Measurements from ENCODE around the genes ARG2 and RAD51B.

DNA sequence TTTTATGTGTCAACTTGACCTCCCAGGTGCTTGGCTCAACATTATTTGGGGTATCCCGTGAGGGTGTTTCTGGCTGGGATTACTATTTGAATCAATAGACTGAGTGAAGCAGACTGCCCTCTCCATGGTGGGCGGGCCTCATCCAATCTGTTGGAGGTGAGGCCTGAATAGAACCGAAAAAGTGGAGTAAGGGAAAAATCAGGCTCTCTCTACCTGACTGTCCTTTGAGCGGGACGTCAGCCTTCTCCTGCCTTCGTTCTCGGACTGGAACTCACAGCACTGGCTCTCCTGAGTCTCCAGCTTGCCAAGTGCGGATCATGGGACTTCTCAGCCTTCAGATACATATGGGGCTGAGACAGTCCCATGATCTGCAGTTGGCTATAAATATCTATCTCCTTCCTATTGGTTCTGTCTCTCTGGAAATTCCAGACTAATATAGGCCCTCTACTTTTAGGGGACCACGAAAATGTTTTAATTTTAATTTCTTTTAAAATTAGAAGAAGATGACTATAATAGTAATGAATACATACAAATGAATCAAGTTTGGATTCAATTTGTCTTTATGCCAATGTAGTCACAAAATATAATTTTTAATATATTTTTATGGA, 29.7 kb upstream of the PLEK2 start:
- RAMPAGE, long total RNA: no peak
- RRBS: no CpG with 5 or more reads among the region's 9 CpGs
PRO-cap:
- standard: no peak
- CoPRO, capped RNA only, 2 experiments: no peak in any of the 2 experiments
- CoPRO, capped and uncapped RNA, 2 experiments: no peak in any of the 2 experiments
- CoPRO, uncapped RNA only, 2 experiments: no peak in any of the 2 experiments
CAGE:
- cytosol, long polyA plus RNA: no peak
- long polyA plus RNA: no peak
- nucleolus, long total RNA: no peak
- nucleus, long polyA plus RNA: no peak

GRCh38 chr14:67464423-67464896, 24.1 kb downstream of the TMEM229B start:
- RAMPAGE, long total RNA: no peak
- RRBS: no CpG with 5 or more reads among the region's 7 CpGs
PRO-cap:
- standard: no peak
- CoPRO, capped RNA only, 2 experiments: no peak in any of the 2 experiments
- CoPRO, capped and uncapped RNA, 2 experiments: no peak in any of the 2 experiments
- CoPRO, uncapped RNA only, 2 experiments: no peak in any of the 2 experiments
CAGE:
- cytosol, long polyA plus RNA: no peak
- long polyA plus RNA: no peak
- nucleolus, long total RNA: no peak
- nucleus, long polyA plus RNA: no peak

GRCh38 chr14:67602891-67603277, 2.8 kb upstream of the PIGH start:
- RAMPAGE, long total RNA: no peak
- RRBS: no CpG with 5 or more reads among the region's 4 CpGs
PRO-cap:
- standard: no peak
- CoPRO, capped RNA only, 2 experiments: no peak in any of the 2 experiments
- CoPRO, capped and uncapped RNA, 2 experiments: no peak in any of the 2 experiments
- CoPRO, uncapped RNA only, 2 experiments: no peak in any of the 2 experiments
CAGE:
- cytosol, long polyA plus RNA: no peak
- long polyA plus RNA: no peak
- nucleolus, long total RNA: no peak
- nucleus, long polyA plus RNA: no peak

DNA sequence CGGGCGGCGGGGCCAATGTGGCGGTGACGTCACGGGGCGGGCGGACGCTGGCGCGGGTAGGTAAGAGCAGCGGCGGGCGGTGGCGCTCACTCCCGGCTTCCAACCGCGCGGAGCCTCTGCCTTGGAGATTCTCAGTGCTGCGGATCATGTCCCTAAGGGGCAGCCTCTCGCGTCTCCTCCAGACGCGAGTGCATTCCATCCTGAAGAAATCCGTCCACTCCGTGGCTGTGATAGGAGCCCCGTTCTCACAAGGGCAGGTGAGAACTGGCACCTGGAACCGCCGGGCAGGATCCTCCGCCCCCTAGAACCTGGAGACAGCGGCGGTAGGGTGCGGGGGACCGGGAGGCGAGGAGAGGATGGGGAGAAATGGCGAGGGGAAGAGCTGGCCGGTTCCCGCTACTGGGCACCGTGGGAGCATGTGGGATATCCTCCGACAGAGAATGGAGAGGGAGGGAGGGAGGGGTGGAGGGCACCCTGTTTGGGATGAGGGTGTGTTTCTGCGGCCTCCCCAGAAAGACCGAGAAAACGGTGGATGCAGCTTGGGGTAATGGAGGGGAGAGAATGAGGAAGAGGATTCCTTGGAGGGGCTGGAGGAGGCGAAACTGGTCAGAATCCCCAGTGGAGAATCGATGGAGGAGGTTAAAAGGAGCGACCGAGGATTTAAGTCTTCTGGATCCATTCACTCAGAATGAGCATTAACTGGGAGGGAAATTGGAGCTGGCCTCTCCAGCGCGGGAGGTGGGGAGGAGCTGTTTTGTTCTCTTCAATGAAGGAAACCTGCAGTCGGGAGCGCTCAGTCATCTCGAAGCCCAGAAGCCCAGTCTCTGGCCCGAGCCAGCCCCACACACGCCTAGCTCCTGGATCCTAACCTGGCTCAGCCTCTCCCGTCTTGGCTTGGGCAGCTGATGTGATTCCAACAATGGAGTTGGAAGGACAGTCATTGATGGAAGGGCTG, at the start of gene ARG2:
Gene ARG2, plus strand, starts transcription at position 89 of the 955 bp plus-strand sequence.
- RAMPAGE, long total RNA: no peak
- RRBS: under 1% methylated on average over 8 of the region's 55 CpGs
PRO-cap:
- standard: bidirectional peak, plus-strand start at position 89 of the sequence, minus-strand start outside the sequence
- CoPRO, capped RNA only, 2 experiments: peak in 2 of 2 experiments; most common plus-strand start position 89 of the sequence (in 2)
- CoPRO, capped and uncapped RNA, 2 experiments: peak in 2 of 2 experiments; most common plus-strand start position 89 of the sequence (in 2)
- CoPRO, uncapped RNA only, 2 experiments: peak in 2 of 2 experiments; most common plus-strand start position 89 of the sequence (in 2)
CAGE:
- cytosol, long polyA plus RNA: start-site peak on the plus strand centred at position 90 of the sequence, 102 bp wide, 667 and 201 reads in 2 replicates
- long polyA plus RNA: start-site peak on the plus strand centred at position 105 of the sequence, 61 bp wide, 163 and 268 reads in 2 replicates
- nucleolus, long total RNA: no peak
- nucleus, long polyA plus RNA: start-site peak on the plus strand centred at position 101 of the sequence, 67 bp wide, 250 and 41 reads in 2 replicates

DNA sequence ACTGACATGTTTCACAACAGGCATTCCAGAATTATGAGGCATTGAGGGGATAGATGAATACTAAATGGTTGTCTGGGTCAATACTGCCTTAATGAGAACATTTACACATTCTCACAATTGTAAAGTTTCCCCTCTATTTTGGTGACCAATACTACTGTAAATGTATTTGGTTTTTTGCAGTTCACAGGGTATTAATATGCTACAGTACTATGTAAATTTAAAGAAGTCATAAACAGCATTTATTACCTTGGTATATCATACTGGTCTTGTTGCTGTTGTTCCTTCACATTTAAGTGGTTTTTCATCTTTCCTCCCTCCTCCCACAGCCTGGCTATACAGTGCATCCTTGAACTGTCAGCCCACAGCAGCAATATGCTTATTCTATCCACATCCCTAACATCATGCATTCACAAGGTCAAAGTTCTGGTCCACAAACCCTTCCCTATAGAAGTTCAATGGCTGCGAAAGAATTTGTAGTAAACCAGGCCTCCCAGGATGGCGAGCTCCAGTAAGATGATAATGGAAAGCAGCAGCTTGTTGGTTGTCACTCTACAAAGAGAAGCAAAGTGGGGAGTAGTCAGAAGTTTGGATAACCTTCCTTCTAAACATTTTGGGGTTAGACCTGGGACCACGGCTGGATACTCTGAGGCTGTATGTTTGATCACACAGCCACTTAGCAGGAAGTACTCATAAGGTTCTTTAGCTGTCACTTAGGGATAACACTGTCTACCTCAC, 23.3 kb downstream of the VTI1B start:
- RAMPAGE, long total RNA: no peak
- RRBS: no CpG with 5 or more reads among the region's 3 CpGs
PRO-cap:
- standard: no peak
- CoPRO, capped RNA only, 2 experiments: no peak in any of the 2 experiments
- CoPRO, capped and uncapped RNA, 2 experiments: no peak in any of the 2 experiments
- CoPRO, uncapped RNA only, 2 experiments: peak in 1 of 2 experiments; most common plus-strand start position 255 of the sequence (in 1); most common minus-strand start position 119 of the sequence (in 1)
CAGE:
- cytosol, long polyA plus RNA: no peak
- long polyA plus RNA: no peak
- nucleolus, long total RNA: no peak
- nucleus, long polyA plus RNA: no peak

DNA sequence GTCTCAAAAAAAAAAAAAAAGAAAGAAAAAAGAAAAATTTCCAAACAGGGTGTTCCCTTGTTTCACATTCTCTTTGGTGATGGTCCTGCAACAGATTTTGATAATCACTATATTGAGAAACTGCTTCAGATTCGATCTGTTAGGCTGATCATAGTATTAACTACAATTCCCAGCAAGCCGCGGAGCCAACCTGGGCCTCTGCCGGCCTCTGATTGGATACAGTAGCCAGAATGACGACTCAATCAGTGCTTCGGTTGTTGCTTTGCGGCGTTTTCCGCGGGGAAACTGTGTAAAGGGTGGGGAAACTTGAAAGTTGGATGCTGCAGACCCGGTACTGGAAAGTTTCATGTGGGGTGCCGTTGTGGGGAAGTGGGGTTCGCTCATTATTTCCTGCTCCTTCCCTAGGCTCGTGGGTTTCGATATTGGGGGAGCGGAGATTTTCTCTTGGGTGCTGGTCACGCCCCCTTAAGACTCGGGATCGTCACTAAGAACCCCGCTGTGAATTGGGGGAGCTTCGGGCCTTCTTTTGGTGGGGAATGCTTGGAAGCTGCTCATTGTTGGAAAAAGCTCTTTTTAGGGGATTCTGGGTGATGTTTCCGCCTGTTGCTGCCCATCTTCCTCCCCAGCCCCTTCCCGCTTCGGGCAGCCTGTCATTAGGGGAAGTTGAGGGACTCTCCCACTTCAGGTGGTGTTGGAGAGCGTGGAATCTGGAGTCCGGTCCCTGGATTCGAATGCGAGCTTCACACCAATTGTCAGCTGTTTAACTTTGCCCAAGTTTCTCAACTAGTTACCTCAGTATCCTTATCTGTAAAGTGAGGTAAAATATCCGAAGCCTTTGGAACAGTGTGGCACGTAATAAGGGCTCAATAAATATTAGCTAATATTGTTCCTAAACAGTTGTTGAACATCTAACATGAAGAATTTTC, at the start of gene RAD51B:
Gene RAD51B, plus strand, starts transcription at position 257 of the 926 bp plus-strand sequence.
- RAMPAGE, long total RNA: start-site peak on the plus strand centred at position 283 of the sequence, 53 bp wide, 156 and 79 reads in 2 replicates
- RRBS: no CpG with 5 or more reads among the region's 30 CpGs
PRO-cap:
- standard: unidirectional peak, plus-strand start at position 290 of the sequence; unidirectional peak, plus-strand start at position 468 of the sequence
- CoPRO, capped RNA only, 2 experiments: peak in 2 of 2 experiments; most common plus-strand start position 290 of the sequence (in 2); most common minus-strand start position 143 of the sequence (in 1)
- CoPRO, capped and uncapped RNA, 2 experiments: peak in 2 of 2 experiments; most common plus-strand start position 290 of the sequence (in 2); most common minus-strand start position 187 of the sequence (in 1)
- CoPRO, uncapped RNA only, 2 experiments: peak in 1 of 2 experiments; most common plus-strand start position 310 of the sequence (in 1); most common minus-strand start position 82 of the sequence (in 1)
CAGE:
- cytosol, long polyA plus RNA: start-site peak on the plus strand centred at position 290 of the sequence, 47 bp wide, 111 and 398 reads in 2 replicates
- long polyA plus RNA: start-site peak on the plus strand centred at position 280 of the sequence, 73 bp wide, 930 and 409 reads in 2 replicates
- nucleolus, long total RNA: no peak
- nucleus, long polyA plus RNA: start-site peak on the plus strand centred at position 298 of the sequence, 38 bp wide, 514 and 726 reads in 2 replicates

GRCh38 chr14:67886252-67886865, 66.8 kb downstream of the RAD51B start:
- RAMPAGE, long total RNA: no peak
- RRBS: no CpG with 5 or more reads among the region's 3 CpGs
PRO-cap:
- standard: no peak
- CoPRO, capped RNA only, 2 experiments: no peak in any of the 2 experiments
- CoPRO, capped and uncapped RNA, 2 experiments: no peak in any of the 2 experiments
- CoPRO, uncapped RNA only, 2 experiments: no peak in any of the 2 experiments
CAGE:
- cytosol, long polyA plus RNA: no peak
- long polyA plus RNA: no peak
- nucleolus, long total RNA: no peak
- nucleus, long polyA plus RNA: no peak

DNA sequence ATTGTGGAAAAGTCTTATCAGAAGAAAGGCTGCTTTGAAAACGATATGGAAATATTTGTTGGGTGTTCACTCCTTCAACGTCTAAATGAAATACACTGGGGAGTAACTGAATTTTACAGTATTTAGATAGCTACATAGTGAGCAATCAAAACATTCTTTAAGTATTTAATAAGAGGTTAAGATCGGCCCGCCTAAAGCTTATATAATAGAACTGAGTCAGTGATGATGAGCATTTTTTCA, 228.3 kb downstream of the RAD51B start:
- RAMPAGE, long total RNA: no peak
- RRBS: no CpG with 5 or more reads among the region's 4 CpGs
PRO-cap:
- standard: no peak
- CoPRO, capped RNA only, 2 experiments: no peak in any of the 2 experiments
- CoPRO, capped and uncapped RNA, 2 experiments: no peak in any of the 2 experiments
- CoPRO, uncapped RNA only, 2 experiments: no peak in any of the 2 experiments
CAGE:
- cytosol, long polyA plus RNA: no peak
- long polyA plus RNA: no peak
- nucleolus, long total RNA: no peak
- nucleus, long polyA plus RNA: no peak

- RAMPAGE, long total RNA: no peak
- RRBS: no CpG with 5 or more reads among the region's 6 CpGs
PRO-cap:
- standard: no peak
- CoPRO, capped RNA only, 2 experiments: no peak in any of the 2 experiments
- CoPRO, capped and uncapped RNA, 2 experiments: no peak in any of the 2 experiments
- CoPRO, uncapped RNA only, 2 experiments: no peak in any of the 2 experiments
CAGE:
- cytosol, long polyA plus RNA: no peak
- long polyA plus RNA: no peak
- nucleolus, long total RNA: no peak
- nucleus, long polyA plus RNA: no peak
Observed at GRCh38 chr14:68164326-68165350, 345.1 kb downstream of the RAD51B start.

GRCh38 chr14:68247781-68248199, 428.2 kb downstream of the RAD51B start:
- RAMPAGE, long total RNA: no peak
- RRBS: no CpG with 5 or more reads among the region's 4 CpGs
PRO-cap:
- standard: no peak
- CoPRO, capped RNA only, 2 experiments: no peak in any of the 2 experiments
- CoPRO, capped and uncapped RNA, 2 experiments: no peak in any of the 2 experiments
- CoPRO, uncapped RNA only, 2 experiments: no peak in any of the 2 experiments
CAGE:
- cytosol, long polyA plus RNA: no peak
- long polyA plus RNA: no peak
- nucleolus, long total RNA: no peak
- nucleus, long polyA plus RNA: no peak

GRCh38 chr14:68308875-68309492, 483.9 kb downstream of the ZFP36L1 start:
- RAMPAGE, long total RNA: no peak
- RRBS: no CpG with 5 or more reads among the region's 5 CpGs
PRO-cap:
- standard: no peak
- CoPRO, capped RNA only, 2 experiments: no peak in any of the 2 experiments
- CoPRO, capped and uncapped RNA, 2 experiments: no peak in any of the 2 experiments
- CoPRO, uncapped RNA only, 2 experiments: no peak in any of the 2 experiments
CAGE:
- cytosol, long polyA plus RNA: no peak
- long polyA plus RNA: no peak
- nucleolus, long total RNA: no peak
- nucleus, long polyA plus RNA: no peak

DNA sequence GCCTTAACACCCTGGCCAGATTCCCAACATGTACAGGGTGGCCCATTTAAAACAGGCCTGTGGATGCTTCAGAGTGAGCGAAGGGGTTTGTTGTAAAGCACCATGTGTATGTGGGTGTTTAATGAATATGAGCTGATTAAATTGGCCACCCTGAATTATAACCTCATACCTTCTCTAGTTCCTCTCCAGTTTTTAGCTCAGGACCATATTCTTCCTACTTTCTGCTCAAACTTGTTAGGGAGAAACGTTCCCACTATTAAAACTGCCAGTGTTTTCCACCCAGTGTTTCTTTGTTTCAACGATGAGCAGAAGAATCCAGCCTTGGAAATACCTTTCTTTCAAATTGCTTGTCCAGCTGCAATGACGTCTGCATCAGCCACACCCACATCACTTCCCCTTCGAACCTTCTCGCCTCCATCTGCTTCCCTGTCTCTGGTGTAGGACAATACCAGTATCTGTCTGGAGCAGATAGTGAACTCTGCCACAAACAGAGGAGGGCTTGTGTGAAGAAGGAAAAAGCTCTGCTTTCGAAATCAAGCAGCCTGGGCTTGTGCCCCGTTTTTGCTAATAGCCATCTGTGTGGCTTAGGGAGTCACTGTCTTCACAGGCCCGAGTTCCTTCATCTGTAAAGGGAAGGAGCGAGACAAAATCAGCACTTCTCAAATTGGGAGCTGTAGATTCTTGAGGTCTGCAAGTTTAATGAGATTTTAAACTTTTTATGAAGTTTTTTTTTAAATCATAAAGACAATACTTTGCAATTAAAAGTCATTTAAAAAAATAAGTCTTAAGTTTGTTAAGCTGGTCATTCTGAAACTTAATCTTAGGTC, 415.5 kb downstream of the ZFP36L1 start:
- RAMPAGE, long total RNA: no peak
- RRBS: no CpG with 5 or more reads among the region's 10 CpGs
PRO-cap:
- standard: no peak
- CoPRO, capped RNA only, 2 experiments: no peak in any of the 2 experiments
- CoPRO, capped and uncapped RNA, 2 experiments: no peak in any of the 2 experiments
- CoPRO, uncapped RNA only, 2 experiments: no peak in any of the 2 experiments
CAGE:
- cytosol, long polyA plus RNA: no peak
- long polyA plus RNA: no peak
- nucleolus, long total RNA: no peak
- nucleus, long polyA plus RNA: no peak

GRCh38 chr14:68495224-68495748, 297.6 kb downstream of the ZFP36L1 start:
- RAMPAGE, long total RNA: no peak
- RRBS: no CpG with 5 or more reads among the region's 11 CpGs
PRO-cap:
- standard: no peak
- CoPRO, capped RNA only, 2 experiments: no peak in any of the 2 experiments
- CoPRO, capped and uncapped RNA, 2 experiments: no peak in any of the 2 experiments
- CoPRO, uncapped RNA only, 2 experiments: no peak in any of the 2 experiments
CAGE:
- cytosol, long polyA plus RNA: no peak
- long polyA plus RNA: no peak
- nucleolus, long total RNA: no peak
- nucleus, long polyA plus RNA: no peak

DNA sequence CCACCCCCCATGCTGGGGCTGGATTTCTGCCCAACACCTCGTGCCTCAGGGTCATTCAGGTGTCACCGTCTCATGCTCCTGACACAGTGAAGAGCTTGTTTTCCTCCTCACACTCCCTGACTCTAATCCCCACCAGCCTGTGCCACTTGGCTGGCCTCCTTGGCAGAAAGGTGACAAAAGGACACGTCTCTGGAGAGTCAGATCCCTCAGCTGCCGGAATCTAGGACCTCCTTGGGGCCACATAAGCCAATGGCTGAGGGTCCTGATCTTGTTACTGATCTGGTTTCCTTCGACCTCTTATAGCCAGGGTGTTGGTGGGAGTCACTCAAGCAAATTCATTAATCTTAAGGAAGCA, 208.8 kb downstream of the ZFP36L1 start:
- RAMPAGE, long total RNA: no peak
- RRBS: no CpG with 5 or more reads among the region's 5 CpGs
PRO-cap:
- standard: no peak
- CoPRO, capped RNA only, 2 experiments: no peak in any of the 2 experiments
- CoPRO, capped and uncapped RNA, 2 experiments: no peak in any of the 2 experiments
- CoPRO, uncapped RNA only, 2 experiments: no peak in any of the 2 experiments
CAGE:
- cytosol, long polyA plus RNA: no peak
- long polyA plus RNA: no peak
- nucleolus, long total RNA: no peak
- nucleus, long polyA plus RNA: no peak

DNA sequence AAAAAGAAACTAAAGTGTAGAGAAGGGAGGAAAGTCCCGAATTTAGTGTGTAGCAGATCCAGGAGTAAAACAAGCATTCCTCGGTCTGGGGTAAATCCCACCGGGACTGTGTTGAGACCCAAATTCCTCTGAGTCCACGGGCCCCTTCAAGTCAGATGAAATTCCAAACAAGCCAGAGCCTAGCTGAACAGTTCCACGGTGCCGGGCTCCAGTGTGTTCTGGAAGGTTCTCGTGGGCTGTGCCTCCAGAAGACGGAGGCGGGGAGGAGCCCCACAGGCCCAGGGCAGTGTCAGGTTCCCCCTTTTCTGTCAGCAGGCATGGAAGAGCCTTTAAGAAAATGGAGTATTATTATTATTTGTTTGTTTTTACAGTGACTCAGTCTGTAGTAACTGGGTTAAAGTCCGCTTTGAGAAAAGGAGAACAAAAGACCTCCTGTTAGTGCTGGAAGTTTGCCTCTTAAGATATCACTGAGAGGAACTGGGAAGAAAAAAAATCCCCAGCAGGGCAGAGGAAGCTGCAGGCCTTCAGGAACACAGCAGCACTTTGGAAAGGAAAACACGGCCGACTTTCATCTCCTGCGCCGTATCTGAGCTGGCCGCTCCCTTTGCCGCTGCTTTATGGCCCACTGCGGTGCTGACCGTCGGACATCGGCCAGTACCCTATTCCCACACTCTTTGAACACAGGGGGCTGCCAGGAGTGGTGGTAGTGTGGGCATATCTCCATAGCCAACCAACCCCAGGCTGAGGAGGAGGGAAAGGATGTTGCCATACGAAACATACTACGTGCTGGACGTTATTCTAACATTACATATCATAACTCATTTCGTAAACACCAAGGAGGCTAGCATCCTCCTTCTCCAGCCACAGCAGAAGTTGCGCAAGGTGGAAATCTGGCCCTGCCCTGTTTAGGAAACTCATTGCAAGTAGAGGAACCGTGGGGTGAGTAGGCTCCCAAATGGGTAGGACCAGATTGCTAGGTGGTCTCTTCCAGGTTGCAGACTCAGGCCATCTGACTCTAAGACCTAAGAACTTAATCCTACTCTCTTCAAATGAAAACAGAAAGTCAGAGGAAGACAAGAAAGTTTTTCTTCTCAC, 194.0 kb downstream of the ZFP36L1 start:
- RAMPAGE, long total RNA: no peak
- RRBS: 54% methylated on average over 3 of the region's 26 CpGs
PRO-cap:
- standard: no peak
- CoPRO, capped RNA only, 2 experiments: no peak in any of the 2 experiments
- CoPRO, capped and uncapped RNA, 2 experiments: no peak in any of the 2 experiments
- CoPRO, uncapped RNA only, 2 experiments: no peak in any of the 2 experiments
CAGE:
- cytosol, long polyA plus RNA: no peak
- long polyA plus RNA: no peak
- nucleolus, long total RNA: no peak
- nucleus, long polyA plus RNA: no peak

GRCh38 chr14:68603528-68604201, 189.2 kb downstream of the ZFP36L1 start:
- RAMPAGE, long total RNA: no peak
- RRBS: no CpG with 5 or more reads among the region's 22 CpGs
PRO-cap:
- standard: no peak
- CoPRO, capped RNA only, 2 experiments: no peak in any of the 2 experiments
- CoPRO, capped and uncapped RNA, 2 experiments: no peak in any of the 2 experiments
- CoPRO, uncapped RNA only, 2 experiments: no peak in any of the 2 experiments
CAGE:
- cytosol, long polyA plus RNA: no peak
- long polyA plus RNA: no peak
- nucleolus, long total RNA: no peak
- nucleus, long polyA plus RNA: no peak

DNA sequence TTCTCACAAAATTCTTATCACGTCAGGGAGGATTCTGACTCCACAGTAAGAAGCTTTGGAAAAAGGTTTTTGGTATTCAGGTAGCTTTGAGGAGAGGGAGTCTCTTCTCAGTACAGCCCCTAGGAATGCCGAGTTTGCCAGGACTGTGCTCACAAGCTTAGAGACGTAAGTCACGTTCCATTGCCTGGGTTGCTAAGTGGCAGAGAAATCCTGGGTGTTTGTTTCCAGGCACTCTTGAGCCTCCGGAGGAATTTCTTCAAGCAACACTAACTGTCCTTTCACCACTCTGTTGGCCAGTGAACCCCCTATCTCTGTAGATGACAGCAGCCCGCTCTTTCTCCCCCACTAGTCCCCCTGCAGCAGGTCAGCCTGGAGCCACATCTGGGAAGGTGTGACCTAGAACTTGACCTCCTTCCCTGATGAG, 162.8 kb downstream of the ZFP36L1 start:
- RAMPAGE, long total RNA: no peak
- RRBS: no CpG with 5 or more reads among the region's 6 CpGs
PRO-cap:
- standard: no peak
- CoPRO, capped RNA only, 2 experiments: no peak in any of the 2 experiments
- CoPRO, capped and uncapped RNA, 2 experiments: no peak in any of the 2 experiments
- CoPRO, uncapped RNA only, 2 experiments: no peak in any of the 2 experiments
CAGE:
- cytosol, long polyA plus RNA: no peak
- long polyA plus RNA: no peak
- nucleolus, long total RNA: no peak
- nucleus, long polyA plus RNA: no peak

- RAMPAGE, long total RNA: no peak
- RRBS: no CpG with 5 or more reads among the region's 12 CpGs
PRO-cap:
- standard: no peak
- CoPRO, capped RNA only, 2 experiments: no peak in any of the 2 experiments
- CoPRO, capped and uncapped RNA, 2 experiments: no peak in any of the 2 experiments
- CoPRO, uncapped RNA only, 2 experiments: no peak in any of the 2 experiments
CAGE:
- cytosol, long polyA plus RNA: no peak
- long polyA plus RNA: no peak
- nucleolus, long total RNA: no peak
- nucleus, long polyA plus RNA: no peak
Observed at GRCh38 chr14:68631620-68632233, 161.1 kb downstream of the ZFP36L1 start.

Measured in K562 (cell line).